REH cell (cell line): ENCODE data around the genes PCDHA1, PCDHGA5 and PCDHGB5.

DNA sequence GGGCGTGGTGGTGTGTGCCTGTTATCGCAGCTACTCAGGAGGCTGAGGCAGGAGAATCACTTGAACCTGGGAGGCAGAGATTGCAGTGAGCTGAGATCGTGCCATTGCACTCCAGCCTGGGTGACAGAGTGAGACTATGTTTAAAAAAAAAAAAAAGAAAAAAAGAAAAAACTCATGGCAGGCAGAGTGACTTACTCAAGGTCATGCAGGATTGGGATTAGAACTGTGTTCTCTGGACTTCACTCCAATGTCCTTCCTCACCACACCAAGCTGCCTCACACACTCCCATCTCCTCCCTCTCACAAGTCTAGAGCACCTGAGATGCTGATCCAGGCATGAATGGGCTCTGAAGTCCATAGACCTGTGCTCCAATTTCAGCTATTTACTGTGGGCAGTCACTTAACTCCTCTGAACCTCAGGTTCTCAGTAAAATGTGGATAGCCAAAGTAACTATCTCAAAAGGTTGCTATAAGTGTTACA lies 2.4 kb downstream of the HBEGF start:
- PRO-cap = no peak

GRCh38 chr5:140474854-140475711 lies 72.4 kb upstream of the EIF4EBP3 start:
- PRO-cap = no peak

GRCh38 chr5:140486526-140487102 lies 60.8 kb upstream of the EIF4EBP3 start:
- PRO-cap = no peak

DNA sequence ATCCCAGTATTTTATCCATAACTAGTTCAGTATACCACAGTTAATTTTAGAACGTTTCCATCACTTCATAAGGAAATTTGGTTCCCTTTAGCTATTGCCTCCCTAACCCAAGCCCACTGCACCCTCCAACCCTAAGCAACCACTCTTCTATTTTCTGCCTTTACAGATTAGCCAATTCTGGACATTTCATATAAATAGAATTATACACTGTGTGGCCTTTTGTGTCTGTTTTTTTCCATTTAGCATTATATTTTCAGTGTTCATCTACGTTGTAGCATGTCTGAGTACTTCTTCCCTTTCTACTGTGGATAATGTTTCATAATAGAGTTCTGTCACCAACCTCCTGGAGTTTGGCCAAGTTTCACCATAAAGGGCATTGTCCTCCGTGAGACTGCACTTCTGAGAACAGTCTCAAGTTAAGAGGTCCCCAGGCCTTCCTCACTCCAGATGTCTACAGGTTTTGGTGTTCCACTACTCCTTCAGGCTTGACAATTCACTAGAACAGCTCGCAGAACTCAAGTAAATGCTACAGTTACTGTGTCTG lies 30.8 kb downstream of the SLC35A4 start:
- PRO-cap = no peak

- PRO-cap = no peak
These were observed 23.8 kb downstream of the CD14 start for GRCh38 chr5:140609082-140609629.

DNA sequence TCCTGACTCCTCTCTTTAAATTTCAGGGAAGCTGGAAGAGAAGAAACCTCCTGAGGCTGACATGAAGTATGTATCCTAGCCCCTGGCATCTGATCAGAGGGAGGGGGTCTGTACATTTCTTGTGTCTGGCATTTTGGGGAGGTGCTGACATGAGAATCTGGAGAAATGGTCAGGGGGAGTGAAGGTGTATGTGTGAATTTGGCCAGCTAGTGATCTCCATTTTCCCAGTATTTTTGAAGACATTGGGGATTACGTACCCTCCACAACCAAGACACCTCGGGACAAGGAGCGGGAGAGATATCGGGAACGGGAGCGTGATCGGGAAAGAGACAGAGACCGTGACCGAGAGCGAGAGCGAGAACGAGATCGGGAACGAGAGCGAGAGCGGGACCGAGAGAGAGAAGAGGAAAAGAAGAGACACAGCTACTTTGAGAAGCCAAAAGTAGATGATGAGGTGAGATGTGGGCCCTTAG lies 6.0 kb upstream of the WDR55 start:
- PRO-cap = no peak

DNA sequence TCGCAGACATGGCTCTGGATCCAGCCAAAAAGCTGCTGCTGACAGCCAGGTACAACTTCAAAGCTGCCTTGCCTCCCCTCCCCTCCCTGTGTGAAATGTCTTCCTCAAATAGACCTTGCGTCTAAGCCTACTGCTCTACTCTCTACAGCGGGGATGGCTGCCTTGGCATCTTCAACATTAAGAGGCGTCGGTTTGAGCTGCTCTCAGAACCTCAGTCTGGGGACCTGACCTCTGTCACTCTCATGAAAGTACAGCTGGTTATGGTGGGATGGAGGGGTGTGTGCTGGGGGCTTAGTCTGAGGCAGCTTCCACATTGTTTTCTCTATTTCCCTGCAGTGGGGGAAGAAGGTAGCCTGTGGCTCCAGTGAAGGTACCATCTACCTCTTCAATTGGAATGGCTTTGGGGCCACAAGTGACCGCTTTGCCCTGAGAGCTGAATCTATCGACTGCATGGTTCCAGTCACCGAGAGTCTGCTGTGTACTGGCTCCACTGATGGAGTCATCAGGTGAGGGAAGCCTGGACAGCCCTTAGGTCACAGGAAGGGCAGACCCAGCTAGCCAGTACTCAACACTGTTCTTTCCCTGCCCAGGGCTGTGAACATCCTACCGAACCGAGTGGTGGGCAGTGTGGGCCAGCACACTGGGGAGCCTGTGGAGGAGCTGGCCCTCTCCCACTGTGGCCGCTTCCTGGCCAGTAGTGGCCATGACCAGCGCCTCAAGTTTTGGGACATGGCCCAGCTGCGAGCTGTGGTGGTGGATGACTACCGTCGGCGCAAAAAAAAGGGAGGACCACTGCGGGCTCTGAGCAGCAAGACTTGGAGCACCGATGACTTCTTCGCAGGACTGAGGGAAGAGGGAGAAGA lies 4.3 kb downstream of the WDR55 start:
- PRO-cap = no peak

DNA sequence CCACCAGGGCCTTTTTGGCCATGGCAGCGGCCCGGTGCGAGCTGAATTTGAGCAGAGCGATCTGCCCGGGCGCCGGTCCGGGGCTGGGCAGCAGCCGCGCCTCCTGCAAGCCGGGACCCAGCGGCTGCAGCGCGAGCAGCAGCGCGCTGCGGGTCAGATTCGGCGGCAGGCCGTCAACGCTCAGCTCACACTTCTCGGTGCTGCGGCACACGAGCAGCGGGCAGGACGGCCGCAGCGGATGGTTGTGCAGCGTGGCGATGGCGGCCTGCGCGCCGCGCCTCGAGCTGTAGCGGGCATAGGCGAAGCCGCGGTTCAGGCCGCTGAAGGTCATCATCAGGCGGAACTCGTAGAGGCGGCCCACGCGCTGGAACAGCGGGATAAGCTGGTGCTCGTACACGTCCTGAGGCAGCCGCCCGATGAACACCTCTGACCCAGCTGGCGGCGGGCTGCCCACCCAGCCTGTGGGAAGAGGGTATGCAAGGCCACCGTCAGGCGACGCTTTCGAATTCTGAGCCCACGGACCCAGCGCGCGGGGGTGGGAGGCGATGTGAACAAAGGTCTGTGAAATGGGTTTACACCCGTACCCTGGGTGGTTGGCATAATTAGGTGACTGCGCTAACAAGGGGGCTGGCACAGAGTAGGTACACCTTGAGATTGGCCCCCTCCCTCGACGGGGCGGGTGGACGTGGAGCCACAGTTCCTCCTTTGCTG lies 773 bp downstream of the DND1 start:
- PRO-cap = no peak

DNA sequence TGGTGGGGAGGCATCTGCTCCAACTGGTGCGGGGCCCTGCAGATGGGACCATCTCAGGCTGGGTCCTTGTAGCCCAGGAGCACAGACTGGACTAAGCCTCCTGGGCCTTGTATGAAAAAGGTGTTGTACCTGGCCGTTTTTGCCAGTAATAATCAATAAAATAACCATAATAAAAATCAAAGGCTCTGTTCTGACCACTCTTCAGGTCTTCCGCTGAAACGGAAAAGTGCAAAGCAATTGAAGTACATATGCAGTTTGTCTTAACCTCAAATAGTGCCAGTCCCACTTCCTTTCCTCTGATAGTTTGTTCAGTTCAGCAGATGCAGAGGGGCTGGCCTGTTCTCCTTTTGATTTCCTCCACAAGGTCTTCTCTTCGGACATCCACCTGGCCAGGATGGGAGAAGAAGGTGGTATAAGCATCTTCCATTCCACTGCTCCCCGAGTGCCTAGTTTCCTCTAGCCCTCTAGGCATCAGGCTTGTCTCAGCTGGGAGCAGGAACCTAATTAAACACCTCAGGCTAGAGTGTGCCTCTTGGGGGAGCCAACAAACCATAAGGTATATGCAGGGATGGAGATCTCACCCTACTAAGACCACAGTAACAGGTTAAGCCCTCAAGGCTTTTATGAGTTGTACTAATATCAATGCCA lies 692 bp upstream of the DND1 start:
- PRO-cap = no peak

- PRO-cap = no peak
These were observed 1.3 kb upstream of the DND1 start for GRCh38 chr5:140674592-140675242.

GRCh38 chr5:140690429-140691221 lies 545 bp downstream of the HARS1 start:
- PRO-cap = no peak

DNA sequence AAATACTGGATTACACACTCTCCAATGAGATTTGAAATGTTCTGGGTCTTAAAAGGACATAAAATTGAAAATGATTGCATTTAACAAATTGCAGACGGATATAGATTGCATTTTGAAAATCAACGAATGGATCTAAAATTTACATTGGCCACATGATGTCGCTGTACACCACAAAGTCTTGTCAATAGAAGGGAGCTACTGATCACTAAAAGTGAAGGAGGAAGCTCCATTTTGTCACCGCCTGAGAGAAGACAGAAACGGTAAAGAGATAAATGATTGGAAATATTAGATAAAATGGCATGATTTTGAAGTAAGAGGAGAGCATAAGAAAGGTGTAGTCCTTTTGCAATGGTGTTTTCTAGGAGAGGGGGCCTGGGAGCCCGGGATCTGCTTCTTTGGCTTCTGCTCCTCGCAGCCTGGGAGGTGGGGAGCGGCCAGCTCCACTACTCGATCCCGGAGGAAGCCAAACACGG lies at the start of gene PCDHA1:
Gene PCDHA1, plus strand, starts transcription at position 198 of the 473 bp plus-strand sequence.
- PRO-cap = no peak

GRCh38 chr5:140977967-140978697 lies 11.9 kb downstream of the PCDHAC2 start:
- PRO-cap = no peak

DNA sequence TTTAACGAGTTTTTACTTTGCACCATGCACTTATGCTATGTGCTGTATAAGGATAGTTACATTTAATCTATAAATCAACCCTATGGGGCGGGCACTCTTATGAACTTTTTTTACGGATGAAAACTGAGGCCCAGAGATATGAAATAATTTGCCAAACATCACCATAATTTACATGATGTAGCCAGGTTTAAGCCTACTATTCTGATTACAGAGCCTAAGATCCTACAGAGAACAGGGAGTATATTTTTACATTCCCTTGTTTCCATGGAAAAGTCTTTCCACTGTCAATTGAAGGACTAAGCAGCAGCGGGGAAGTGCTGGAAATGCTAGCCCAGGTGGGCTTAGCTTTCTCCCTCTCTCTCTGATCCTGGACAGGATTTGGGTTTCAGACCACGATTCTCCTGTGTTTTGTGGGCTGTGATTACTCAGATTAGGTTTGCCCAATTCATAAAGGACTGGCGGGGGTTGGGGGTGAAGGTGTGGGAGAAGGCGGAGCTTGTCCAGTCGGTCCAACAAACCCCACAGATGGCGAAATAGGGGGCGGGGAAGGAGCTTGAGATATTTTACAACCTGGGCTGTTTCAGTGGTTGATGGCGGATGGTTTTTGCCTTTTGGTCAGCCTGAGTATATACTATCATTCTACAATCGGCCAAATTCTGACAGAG lies 35.0 kb downstream of the PCDHAC2 start:
- PRO-cap = no peak

DNA sequence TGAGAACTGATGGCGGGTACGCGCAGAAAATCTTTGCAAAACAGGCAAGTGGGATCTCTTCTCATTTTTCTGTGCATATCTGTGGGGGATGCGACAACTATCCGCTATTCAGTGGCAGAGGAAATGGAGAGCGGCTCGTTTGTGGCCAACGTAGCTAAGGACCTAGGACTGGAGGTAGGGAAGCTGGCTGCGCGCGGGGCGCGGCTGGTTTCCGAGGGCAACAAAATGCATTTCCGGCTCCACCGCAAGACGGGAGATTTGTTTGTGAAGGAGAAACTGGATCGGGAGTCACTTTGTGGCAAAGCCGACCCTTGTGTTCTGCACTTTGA lies 252 bp downstream of the PCDHB1 start:
- PRO-cap = no peak

GRCh38 chr5:141179065-141179416 lies 1.5 kb downstream of the PCDHB8 start:
- PRO-cap = no peak

- PRO-cap = no peak
These were observed 1.1 kb downstream of the PCDHB11 start for GRCh38 chr5:141200351-141201185.

DNA sequence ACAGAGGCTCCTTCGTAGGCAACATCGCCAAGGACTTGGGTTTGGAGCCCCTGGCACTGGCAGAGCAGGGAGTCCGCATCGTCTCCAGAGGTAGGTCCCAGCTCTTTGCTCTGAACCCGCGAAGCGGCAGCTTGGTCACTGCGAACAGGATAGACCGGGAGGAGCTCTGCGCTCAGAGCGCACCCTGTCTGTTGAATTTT lies 430 bp downstream of the PCDHGA2 start:
- PRO-cap = no peak

DNA sequence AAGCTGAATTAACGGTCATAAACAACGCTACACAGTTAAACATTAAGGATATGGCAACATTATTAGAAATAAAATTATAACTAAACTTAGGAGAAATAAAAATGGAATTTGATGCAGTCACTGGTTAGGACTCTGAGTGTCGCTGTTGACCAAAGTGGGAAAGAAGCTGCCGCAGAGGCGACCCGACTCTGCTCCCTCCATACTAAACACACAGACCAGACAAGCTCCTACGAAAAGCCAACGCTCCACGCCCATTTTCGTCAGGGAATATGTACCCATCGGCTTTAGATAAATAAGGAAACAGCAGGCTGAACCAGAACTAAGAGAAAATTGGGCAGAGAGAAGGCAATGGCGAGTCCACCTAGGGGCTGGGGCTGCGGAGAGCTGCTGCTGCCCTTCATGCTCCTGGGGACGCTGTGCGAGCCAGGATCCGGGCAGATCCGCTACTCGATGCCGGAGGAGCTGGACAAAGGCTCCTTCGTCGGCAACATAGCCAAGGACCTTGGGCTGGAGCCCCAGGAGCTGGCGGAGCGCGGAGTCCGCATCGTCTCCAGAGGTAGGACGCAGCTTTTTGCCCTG lies at the start of gene PCDHGA5:
Gene PCDHGA5, plus strand, starts transcription at position 180 of the 579 bp plus-strand sequence.
- PRO-cap = no peak

- PRO-cap = no peak
These were observed at the start of gene PCDHGB5 for GRCh38 chr5:141397548-141398067. PCDHGB5 (plus strand) TSS chr5:141397947.